Parotid gland (tissue), 1 donor: ENCODE measurements around a stretch of chr7.

DNA sequence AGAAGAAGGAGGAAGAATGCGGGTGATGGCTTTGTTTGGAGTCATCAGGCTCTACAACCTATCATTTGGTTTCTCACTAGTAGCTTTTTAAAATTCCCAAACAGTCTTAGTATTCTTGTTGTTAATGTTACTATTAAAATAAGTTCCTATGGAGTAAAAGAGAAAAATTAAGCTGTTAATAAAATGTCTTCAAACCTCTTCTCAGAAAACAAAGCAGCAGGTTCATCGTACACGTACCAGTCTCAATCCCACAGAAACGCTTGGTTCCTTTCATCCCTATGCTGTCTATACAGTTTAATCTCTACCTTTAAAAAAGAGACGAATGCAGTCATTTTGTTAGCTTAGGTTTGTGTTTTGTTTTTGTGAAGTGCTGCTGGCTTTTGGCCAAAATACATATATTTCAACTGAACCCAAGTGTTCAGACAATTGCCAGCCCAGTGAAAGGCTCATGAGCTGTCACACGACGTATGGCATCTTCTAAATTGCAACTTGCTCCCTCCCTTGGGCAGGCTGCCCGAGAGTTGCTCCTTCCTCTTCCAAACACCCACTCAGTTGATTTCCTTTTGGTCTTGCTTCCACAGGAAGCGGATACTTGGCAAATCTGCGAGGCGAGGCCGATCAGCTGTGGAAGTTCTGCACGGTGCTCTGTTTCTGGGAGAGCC is 39.4 kb upstream of the ATP6V0A4 start:
- PRO-cap, result no peak

DNA sequence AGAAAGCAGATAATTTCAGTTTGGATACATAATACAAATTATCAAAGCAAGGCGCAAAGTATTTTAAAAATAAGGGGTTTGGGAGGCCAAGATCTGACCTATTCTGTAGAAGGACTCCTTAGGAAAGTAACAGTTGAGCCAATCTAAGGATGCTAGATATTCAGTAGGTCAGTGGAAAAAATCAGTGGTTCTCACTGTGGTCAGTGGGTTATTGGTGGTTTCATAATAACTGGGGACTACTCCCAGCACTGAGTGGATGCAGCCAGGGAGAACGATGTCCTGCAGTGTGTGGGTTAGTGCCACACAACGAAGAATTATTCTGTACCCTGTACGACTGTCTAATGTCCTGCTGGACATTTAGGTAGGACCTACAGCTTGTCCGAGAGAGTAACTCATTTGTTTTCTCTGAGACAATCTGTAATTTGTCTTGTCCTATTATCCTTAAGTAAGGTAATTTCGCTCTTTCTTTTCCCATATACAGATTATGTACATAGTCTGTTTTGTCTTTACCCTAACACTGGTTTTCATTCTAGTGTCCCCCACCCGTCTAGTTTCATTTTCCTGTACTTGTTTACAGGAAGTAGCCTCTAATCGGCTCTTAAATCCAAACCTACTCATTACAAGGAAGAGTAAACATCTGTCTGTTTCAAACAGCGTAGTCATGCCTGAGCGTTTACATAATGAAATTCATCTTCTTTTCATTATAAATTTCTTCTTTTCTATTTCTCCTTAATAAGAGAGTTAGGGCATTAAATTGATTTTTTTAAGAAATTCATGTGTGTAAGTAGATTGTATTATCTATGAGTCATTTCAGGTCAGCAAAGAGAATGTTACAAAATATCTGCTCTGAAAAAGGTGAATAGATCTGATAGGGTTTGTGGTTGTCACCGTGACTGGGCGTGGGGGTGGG is 8.1 kb upstream of the ZC3HAV1L start:
- PRO-cap, result no peak

DNA sequence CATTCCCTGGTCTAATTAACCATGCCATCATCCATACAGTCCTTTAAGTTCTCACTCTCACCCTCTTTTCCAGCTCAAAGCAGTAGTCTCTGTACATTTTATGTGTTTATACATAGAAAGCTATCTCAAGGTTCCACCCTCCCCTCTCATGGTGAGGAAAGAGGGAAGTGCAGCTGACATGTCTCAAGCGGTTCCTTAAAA is 36.8 kb downstream of the ZC3HAV1 start:
- PRO-cap, result no peak

DNA sequence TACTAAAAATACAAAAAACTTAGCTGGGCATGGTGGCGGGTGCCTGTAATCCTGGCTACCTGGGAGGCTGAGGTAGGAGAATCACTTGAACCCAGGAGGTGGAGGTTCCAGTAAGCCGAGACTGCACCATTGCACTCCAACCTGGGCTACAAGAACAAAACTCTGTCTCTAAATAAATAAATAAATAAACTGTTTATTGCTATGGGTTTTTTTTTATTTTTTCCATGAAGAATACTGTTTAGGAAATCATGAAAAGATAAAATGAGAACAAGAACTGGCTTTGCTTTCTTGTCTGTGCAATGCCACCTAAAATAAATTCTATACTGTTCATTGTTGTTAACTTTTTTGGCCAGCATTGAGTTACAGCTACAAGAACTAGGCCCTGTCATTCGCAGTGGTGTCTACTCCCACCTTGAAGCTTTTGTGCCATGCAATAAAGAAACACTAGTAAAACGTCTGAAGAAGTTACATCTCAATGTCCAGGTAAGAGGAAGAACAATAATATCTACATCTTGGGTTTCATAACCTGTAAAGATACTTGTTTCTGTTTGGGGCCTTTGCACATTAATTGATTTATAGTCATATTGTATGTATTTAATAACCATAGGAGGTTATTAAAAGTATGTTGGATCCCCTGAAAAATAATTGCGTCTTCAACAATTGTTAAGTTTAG is 38.1 kb downstream of the UBN2 start:
- PRO-cap, result no peak

GRCh38 chr7:139375385-139376288 is 15.9 kb downstream of the LUC7L2 start:
- PRO-cap, result no peak

GRCh38 chr7:139393577-139394372 is 34.1 kb downstream of the LUC7L2 start:
- PRO-cap, result no peak

DNA sequence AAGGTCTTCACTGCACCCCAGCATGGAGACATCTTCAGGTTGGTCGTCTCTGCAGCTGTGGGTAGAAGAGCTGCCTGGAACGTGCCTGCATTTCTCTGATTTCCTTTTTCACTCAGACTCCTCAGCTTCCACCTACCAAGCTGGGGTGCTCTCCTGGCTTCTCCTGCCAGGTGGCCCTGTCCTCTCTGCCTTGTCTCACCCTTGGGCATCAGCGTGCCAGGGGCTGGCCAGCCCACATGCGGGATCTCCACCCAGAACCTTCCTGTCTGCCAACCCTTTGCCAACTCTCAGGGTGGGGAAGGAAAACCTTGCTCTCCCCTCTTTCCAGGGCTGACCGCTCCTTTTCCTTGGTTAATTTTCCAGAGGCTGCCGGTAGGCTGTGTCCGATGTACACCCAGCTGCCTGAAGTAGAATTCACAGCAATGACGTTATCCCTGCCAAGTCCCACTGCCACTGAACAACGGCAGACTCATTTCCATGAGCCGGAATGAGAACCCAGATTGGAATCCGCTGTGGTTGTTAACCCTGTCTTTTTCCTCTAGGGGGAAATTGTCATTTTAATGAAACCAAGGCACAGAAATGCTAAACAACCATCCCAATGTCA is 30.6 kb downstream of the KLRG2 start:
- PRO-cap, result no peak

- PRO-cap, result no peak
These were observed 18.7 kb downstream of the CLEC2L start for GRCh38 chr7:139542138-139542705.

- PRO-cap, result no peak
These were observed 123.6 kb downstream of the CLEC2L start for GRCh38 chr7:139646921-139647552.

- PRO-cap, result no peak
These were observed 126.6 kb downstream of the HIPK2 start for GRCh38 chr7:139651128-139651675.

DNA sequence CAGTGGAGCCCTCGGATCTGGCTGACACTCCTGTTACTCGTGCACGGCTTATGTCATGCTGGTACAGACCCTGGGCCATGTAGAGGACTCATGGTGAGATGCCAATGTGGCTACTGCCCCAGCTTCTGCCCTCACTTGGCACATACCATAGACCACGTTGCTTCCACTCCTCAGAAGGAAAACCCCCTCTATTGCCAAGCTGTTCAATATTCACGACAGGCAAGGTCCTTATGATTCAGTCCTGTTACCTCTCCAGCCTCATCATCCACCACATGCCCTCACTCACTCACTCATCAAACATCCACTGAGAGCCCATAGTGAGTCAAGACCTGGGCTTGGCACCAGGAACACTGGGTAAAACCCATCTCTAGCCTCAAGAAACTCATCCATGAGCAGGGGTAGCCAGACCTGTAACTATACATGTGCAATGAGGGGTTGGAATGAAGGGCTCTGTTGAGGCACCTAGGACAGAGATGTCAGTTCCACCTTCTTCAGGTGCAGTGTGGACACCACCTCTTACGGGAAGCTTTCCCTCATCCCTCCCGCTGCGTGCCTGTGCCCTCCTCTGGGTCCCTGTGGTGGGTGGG is 95.7 kb downstream of the HIPK2 start:
- PRO-cap, result no peak

DNA sequence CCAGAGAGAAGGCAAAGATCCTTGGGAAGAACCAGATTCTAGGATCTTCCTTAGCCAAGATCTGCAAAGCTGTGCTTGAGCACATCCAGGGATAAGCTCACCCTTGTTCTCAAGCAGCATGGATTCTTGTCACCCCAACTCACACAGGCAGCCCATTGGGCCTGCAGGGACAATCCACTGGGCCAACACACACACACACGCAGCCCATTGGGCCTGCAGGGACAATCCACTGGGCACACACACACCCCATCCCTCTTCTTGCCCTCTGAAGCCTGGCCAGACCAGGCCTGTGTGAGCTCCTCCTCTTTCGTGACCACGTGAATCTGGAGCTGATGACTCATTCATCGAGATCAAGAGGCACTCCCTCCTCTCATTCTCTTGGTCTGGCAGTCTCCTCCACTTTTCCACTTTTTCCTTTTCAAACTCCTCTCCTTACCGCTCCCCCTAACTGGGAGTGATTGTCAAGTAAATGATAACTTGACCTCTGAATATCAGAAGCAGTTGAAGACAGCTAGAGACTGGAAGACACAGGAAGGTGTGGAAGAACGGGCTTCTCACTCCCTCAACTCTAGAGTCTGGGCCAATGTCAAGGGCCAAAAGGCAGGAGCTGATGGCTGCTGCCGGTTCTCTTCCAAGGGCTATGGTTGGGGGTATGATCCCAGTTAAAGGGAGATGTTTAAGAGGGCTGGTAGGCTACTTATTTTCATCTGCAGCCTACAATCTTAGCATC is 89.7 kb downstream of the HIPK2 start:
- PRO-cap, result no peak

- PRO-cap, result no peak
These were observed 57.4 kb downstream of the HIPK2 start for GRCh38 chr7:139719922-139721235.

DNA sequence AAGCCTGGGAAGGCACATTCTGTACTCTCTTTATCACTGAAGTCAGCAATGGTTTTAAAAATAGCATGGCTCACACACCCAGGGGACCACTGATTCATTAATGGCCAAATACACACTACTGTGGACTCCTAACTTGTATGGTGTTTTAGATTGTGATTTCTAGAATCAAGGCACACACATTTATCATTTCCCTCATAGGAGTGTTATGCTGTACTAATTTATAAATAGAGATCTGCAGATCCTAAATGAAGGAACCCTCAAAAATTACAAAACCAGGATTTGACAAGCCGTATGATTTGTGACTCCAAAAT is 43.2 kb downstream of the HIPK2 start:
- PRO-cap, result no peak

DNA sequence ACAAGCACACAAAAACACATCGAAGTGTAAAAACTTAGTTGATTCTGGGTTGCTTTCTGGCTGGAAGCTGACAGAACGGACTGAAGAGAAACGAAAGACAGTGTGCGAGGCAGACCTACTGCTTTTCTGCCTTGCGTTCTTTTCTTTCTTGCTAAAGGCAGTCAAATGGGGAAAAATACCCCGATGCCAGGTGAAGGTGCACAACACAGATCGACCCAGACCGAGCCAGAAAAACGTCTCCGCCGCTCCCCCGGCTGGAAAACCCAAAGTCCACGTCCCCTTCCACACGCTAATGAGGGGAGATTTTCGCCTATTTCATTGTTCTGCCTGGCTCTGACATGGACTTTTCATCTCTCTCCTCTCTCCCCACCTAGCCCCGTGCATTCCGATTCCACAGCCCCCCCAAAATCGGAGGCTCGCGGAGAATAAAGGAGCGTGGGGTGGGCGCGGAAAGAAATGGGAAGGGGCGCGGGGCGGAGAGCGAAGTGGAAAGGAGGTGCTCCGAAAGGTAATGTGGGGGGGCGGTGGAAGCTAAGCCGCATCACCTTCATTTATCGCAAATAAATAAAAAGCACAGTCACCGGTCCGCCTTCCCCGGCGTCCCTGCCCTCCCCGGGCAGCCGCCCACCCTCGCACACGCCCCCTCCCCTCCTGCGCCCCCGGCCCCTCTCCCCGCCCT is 925 bp downstream of the HIPK2 start:
- PRO-cap, result no peak

DNA sequence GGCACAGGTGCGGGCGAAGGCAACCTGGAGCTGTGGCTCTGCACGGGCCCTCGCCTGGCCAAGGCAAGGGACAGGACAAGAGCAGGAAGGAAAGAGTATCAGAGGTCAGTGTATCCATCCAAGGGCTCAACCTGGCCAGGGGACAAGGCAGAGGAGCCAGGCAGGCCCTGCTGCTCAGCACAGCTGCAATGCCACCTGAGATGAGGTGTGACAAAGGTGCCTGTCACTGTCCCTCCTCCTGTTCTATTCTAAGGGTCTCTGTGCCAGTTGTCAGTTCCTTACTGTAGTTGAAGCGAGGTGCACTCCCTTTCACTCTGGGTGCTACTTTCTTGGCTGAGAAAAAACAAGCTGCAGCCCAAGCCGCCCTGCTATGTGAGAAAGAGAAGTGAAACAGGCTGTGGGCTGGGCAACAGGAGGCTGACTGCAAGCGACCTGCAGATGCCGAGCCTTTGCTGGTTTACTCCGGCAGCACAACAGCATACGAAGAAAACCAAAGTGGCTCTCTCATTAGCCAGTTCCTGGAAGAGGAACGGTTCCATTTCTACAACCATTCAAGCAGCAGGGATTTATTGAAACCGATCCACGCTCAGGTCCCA is 33.3 kb upstream of the KDM7A start:
- PRO-cap, result no peak

- PRO-cap, result no peak
These were observed 46.1 kb upstream of the KDM7A start for GRCh38 chr7:140222826-140223348.

DNA sequence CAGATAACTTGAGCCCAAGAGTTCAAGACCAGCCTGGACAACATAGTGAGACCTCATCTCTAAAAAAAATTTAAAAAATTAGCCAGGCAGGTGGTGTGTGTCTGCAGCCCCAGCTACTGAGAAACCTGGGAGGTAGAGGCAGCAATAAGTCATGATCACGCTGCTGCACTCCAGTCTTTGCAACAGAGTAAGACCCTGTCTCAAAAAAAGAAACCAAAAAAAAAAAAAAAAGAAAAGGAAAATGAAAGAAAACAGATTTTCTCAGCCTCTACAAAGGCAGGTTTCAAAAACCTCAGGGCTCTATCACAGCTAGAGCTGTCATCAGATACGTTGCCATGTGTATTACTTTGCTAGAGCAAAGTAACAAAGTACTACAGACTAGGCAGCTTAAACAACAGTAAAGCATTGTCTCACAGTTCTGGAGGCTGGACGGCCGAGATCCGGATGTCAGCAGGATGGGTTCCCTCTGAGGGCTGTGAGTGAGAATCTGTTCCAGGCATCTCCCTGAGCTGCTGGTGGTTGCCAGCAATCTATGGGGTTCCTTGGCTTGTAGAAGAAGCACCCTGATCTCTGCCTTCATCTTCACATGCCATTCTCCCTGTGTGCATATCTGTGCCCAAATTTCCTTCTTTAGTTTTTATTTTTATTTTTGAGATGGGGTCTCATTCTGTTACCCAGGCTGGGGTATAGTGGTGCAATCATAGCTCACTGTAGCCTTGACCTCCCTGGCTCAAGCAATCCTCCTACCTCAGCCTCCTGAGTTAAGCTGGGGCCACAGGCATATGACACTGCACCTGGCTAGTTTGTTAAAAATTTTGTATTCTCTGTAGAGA is 48.8 kb upstream of the KDM7A start:
- PRO-cap, result no peak

- PRO-cap, result no peak
These were observed 53.5 kb upstream of the KDM7A start for GRCh38 chr7:140230447-140230557.

- PRO-cap, result no peak
These were observed 61.9 kb upstream of the KDM7A start for GRCh38 chr7:140238512-140239292.